ENCODE measurements around the gene TMEM181.

- PRO-cap = no peak
These were observed 40.6 kb downstream of the SNX9 start for GRCh38 chr6:157863318-157864376.

DNA sequence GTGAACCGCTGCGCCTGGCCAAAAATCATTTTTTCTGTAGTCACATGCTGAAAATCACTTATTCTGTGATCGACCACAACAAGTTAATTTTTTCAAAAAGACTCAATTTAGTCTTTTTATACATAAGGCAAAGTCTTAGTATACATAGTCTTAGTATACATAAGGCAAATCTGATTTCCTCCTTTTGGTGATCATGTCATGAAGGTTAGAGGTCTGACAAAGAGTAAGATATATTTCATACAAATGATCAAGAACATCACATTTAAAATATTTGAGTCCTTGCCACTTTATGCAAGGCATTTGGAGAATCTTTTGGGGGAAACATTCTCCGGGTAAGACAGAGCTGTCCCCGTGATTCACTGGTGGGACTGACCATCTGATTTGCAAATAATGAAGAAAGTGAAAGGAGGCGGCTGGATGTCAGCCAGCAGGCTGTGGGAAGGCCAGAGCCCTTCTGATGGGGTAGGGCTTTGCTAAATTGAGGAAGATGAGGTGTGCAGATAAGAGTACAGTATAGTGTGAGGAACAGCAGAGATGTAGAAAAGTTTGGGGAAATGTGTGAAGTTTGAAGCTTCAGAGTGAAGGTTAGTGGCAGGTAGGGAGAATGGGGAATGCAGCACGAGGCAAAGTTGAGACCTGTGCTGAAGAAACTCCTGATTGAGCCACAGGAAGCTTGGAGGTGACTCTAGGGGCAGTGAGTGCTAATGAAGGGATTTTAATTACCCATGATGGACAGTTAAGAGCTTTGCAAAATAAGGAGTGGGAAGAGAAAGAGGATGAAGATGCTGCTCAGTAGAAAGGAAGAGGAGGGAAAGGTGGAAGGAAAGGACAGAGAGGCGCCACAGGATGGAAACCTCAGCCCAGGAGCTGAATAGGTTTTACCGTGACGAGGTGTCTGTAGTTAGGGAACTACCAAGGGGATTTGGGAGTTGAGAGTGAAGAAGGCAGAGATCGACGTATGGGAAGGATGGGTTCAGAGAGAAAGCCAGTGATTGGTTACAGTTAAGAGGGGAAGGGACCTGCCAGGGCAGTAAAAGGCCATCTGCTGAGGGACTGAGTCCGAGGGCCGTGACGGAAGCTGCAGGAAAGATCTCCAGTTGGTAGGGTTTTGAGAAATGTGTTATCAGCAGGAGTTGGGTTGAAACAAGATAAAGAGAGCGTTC is 68.6 kb downstream of the SNX9 start:
- PRO-cap = no peak

DNA sequence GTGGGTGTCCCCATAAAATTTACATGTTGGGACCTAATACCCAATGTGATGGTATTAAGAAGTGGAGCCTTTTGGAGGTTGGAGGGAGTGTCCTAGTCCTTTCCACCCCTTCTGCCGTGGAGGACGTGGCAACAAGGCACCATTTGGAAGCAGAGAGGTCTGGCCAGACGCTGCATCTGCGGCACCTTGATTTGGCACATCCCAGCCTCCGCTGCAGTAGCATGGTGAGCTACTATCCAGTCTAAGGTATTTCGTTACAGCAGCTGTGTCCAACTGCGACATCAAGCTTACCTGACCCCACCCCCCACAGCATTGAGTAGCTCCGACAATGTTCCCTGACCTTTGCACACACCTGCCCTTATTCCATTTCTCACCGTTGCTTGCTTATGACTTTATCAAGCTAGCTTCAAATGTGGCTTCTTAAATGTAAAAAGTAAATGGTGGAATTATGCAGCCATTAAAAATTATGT is 29.8 kb upstream of the SYNJ2 start:
- PRO-cap = unidirectional peak, minus-strand start at position 289 of the sequence

- PRO-cap = no peak
These were observed 45.7 kb downstream of the SYNJ2 start for GRCh38 chr6:158027191-158027966.

- PRO-cap = no peak
These were observed 50.5 kb downstream of the SYNJ2 start for GRCh38 chr6:158032111-158032648.

- PRO-cap = no peak
These were observed 79.2 kb downstream of the SYNJ2 start for GRCh38 chr6:158060796-158061395.

GRCh38 chr6:158086426-158087463 is 81.3 kb downstream of the SERAC1 start:
- PRO-cap = unidirectional peak, minus-strand start at chr6:158087102

- PRO-cap = no peak
These were observed 15.4 kb downstream of the GTF2H5 start for GRCh38 chr6:158183516-158183981.

DNA sequence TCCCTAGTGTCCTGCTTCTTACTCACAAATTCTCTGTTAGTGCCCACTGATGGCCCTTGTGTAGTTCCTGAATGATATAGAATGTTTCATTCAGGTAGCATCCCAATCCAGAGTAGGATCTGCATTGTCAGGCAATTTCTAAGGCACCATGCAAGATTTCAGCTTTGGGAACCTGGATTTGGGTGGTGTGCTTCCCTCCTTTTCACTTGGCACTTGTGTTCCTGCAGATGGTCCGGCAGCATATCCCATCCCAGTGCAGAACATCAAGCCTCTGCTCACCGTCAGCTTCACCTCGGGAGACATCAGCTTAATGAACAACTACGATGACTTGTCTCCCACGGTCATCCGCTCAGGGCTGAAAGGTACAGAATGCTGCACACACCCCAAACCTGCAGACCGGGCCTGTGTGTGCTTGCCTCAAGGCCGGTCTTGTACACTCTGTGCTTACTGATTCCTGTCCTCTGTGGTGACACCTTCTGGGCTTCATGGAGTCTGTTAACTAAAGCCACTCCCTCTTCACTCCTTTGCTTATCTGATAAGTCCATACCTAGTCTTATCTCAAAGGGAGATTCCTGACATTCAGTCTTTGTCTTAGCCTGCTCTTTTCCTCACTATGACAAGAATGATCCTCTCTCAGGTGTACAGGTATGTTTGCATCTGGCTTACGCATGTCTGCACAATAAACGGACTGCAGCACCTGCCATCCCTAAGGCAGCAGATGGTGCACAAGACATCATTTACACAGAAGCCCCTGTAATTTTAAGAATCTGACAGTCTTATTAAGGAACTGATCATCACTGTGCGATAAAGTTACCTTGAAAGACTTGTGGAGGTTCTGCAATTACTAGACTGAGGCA is 107.8 kb upstream of the TMEM181 start:
- PRO-cap = no peak

- PRO-cap = no peak
These were observed 80.2 kb upstream of the TMEM181 start for GRCh38 chr6:158479726-158479972.

DNA sequence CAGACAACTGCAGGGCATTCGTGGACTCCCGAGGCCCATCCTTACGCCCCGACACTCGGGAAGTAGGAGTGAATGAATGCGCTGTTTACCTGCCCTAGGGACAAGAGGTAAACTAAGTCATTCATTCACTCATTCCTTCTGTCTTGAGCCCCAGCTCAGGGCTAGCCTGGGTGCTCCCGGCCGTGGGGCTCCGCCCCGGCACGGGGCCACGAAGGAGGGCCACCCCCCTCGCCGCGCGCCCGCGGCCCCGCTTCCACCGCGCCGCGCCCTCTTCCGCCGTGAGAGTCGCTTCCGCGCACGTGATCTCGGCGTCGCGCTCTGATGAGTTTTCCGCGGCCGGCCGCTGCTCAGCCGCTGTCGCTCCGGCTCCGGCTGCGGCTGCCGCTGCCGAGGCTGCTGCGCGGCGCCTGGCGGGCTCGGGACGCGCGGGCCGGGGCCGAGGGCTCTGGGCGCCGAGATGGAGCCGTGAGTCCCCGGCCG is at the start of gene TMEM181:
Gene TMEM181, plus strand, starts transcription at position 324 of the 480 bp plus-strand sequence.
- PRO-cap = bidirectional peak, plus-strand start at position 324 of the sequence, minus-strand start at position 280 of the sequence

DNA sequence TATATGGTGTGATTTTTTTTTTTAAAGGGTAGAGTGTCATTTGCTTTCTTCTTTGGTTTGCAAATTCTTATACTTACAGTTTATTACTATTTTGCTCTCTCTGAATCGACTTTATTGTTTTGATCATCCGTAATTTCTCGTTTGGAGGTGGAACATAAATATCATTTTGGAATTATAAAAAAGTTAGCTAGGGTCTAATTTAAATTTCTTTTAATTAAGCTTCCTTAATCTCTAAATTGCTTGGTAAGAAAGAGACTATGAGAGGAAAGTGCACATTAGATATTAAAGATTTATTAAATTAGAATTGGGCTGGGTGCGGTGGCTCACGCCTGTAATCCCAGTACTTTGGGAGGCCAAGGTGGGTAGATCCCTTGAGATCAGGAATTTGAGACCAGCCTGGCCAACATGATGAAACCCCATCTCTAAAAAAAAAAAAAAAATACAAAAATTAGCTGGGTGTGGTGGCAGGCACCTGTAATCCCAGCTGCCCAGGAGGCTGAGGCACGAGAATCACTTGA is 559 bp downstream of the SYTL3 start:
- PRO-cap = no peak

DNA sequence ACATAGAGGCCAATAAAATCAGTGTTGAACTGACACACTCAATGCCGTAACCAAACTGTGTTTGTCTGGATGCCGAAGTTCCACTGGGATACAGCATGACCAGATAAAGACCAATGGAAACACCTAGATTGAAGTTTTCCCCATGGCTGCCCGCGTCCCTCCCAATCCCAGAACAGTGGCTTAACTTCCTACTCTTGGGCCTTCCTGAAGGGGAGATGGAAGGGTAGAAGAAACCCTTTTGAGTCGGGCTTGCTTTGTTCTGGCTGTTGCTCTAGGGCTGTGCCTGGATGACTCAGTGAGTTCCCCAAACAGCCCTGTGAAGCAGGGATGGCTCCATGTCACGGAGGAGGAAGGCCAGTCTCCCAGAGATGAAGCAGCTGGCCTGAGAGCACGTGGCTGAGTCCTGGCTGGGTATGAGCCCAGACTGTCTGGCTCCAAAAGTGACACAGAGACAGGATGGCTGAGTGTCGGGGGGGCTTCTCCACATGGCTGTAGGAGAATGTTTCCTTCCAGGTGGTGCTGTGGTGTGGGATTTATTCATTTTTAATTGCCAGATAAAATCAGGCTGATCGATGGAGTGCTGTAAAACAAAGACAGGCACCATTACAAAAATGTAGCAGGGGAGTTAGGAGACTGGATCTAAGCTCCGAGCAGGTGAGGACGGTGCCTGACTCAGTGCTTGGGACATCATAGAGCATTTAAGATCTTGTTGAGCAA is 4.7 kb downstream of the SYTL3 start:
- PRO-cap = no peak

DNA sequence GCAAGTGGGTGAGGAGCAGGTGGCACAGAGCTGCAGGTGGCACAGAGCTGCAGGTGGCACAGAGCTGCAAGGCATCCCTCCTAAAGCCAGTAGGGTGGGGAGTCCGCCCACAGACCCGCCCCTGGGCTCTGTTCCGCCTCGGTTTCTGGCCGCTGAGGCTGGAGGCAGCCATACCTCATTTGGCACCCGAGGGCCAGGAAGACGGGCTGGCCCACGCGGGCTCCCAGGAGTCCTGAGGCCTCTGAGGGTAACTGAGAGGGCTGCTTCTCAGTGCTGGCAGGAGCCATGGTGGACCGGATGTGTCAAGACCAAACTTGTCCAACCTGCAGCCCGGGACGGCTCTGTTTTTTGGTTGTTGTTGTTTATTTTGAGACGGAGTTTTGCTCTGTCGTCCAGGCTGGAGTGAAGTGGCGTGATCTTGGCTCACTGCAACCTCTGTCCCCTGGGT is 60.0 kb downstream of the EZR start:
- PRO-cap = no peak

DNA sequence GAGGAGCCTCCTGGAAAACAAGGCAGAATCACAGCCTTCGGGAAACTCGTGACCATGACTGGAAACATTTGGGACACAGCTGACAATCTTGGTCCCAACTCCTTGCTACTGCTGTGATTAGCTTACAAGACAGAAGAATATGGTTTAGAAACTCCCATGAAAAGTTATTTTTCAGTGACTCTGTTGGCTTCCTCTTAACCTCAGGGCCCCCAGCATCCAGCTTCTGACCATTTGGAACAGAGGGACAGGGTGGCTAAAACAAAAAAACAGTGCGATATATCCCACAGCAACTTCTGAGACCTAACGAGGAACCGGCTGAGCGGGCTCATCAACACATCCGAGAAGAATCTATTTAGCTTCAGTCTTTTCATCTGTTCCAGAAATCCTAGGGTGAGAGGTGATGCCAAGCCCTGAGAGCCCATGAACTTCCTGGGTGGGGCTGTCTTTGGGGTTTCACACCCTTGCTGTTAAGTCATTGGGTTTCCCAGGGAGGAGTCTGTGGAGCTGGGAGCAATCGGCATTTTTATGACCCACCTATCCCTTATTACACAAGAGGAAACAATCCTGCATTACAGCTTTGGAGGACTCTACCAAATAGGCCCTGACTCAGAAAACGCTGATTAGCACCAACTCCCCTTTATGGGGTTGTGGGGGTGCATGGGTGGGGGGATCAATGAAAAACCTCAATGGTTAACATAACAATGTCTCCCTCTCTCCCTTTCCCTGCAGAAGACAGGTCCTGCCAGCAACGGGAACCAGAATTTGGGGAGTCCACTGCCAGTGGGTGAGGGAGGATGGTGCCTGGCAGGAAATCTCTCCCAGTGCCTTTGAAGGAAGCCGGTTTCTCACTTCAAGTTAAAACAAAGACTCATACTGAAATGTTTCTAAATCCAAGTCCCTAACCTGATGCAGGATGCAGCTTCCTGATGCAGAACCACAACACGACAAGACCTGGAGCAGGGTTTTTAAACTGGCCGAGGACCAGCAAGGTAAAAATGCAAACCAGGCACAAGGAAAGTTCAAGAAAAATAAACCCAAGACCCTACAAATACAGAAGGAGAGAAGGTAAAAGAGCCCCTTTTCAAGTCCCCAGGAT is 46.3 kb downstream of the EZR start:
- PRO-cap = bidirectional peak, plus-strand start at position 569 of the sequence, minus-strand start at position 350 of the sequence

DNA sequence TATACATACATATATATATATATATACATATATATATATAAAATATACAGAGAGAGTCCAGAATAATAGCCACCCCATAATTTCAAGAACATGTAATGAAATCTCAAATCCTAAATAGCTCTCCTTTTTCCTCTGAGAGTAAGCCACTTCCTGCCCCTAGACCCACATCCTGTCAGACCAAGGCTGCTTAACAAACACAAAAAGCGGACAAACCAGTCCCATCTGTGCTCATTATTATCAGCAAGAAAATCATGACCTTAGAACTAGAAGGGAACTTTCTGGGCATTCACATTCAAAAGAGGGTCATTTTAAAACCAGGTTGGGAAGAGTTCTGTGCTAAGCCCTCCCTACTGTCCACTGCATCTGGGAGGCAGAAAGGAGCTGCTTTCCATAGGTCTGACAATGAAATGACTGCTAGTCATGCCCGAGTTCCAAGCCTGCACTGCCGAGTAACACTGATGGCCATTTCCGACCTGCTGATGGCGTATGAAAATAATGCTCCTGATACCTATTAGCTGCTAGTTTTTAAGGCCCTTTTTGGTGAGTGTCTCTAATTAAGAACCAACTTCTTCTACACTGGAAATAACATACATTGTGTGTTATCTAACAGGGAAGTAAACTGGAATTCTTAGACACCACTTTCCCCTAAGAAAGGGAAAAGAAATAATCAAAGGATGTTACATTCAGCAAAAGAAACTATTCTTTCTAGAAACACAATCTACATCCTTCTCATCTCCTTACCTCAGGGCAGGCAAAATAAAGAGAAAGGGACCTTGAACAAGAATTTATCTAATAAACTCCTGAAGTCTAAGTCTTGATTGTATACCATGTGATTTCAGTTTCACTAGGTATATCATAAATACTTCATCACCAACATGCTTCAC is 15.3 kb downstream of the EZR start:
- PRO-cap = no peak

DNA sequence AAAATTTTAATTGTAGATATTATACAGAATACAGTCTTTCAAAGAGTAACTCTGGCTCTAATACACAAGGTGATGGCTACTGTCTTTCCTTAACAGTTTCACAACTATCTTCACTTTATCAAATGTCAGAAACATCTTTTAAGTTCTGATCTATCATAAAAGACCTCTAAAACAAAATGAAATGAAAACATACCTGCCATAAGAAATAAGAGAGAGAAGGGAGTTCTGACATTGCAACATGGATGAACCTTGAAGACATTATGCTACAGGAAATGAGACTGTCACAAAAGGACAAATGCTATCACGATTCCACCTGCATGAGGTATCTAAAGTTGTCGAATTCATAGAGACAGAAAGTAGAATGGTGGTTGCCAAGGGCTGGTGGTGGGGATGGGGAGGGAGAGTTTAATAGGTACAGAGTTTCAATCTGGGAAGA is 3.4 kb downstream of the EZR start:
- PRO-cap = no peak

- PRO-cap = no peak
These were observed 49.4 kb upstream of the EZR start for GRCh38 chr6:158868628-158868971.

- PRO-cap = no peak
These were observed 20.1 kb upstream of the RSPH3 start for GRCh38 chr6:159019990-159020577.

GRCh38 chr6:159074298-159074774 is 29.5 kb upstream of the TAGAP start:
- PRO-cap = no peak